Karpas-422 (cell line): ENCODE measurements around the gene NIBAN1.

DNA sequence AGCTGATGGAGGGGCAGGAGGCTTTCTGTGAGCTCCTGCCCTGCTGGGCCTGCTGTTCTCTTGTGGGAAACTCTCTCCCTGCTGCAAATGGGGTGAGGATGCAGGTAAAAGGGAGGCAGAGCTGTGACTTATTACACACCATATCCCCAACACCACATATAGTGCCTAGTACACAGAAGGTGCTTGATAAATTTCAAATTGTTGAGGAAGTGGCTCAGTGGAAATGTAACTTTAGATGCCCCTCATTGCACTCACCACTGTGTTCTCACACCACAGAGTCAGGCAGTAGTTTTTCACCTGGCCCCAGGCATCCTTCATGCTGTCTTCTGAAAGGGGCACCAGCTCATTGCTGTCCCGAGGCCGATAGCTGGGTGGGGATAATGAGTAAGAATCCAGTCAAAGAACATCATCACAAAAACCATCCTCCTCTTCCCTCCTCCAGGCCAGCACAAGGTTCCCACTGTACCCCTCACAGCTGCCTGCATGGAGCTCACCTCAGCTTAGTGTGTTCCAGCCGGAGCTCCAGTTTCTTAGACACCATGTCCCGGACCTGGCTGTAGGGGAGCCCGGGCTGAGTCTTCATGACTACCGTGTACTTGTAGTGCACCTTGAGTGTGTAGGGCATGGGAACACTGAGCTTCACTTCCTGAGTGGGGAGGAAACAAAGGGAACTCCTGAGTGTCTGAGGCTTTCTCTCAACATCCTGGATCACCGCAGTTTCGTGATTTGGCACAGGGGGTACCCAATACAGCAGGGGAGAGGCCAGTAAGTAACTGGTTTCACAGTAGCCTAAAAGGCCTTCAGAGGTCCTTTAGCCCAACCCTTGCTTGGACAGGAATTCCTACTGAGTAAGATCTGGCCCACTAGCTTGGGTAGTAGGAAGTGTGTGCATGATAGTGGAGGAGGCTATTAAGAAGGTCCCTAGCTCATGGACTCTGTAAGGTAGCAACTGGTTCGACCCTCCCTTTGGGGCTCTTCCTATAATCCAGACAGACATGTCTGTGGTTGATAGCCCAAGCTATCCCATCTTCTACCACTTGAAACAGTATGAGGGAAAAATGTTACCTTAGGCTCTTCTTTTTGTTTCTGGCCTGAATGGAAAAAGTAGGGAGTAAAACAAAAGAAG lies 27.0 kb downstream of the NCF2 start:
- PRO-cap: no peak
- RAMPAGE, long total RNA: no peak

DNA sequence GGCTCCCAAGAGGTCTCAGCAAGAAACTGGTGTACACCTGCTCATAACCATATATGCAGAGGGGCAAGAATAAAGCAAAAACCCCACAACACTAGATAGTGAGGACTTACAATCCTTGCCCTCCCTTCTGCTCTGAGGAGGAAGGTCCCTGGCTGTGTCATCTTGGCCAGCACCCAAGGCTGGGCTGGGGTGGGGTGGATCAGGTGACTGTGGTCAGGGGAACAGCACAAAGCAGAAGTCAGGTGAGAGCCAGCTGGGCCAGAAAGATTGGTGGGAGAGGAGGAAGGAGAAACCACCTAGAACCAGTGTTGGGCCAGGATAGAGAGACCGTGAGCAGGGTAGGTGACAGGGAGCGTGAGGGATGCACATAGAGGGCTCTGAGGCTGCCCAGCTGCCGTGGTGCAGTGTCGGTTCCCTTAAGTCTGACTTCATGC lies 22.7 kb downstream of the NCF2 start:
- PRO-cap: no peak
- RAMPAGE, long total RNA: no peak

- PRO-cap: no peak
- RAMPAGE, long total RNA: no peak
These were observed 661 bp downstream of the ARPC5 start for GRCh38 chr1:183634872-183635371.

DNA sequence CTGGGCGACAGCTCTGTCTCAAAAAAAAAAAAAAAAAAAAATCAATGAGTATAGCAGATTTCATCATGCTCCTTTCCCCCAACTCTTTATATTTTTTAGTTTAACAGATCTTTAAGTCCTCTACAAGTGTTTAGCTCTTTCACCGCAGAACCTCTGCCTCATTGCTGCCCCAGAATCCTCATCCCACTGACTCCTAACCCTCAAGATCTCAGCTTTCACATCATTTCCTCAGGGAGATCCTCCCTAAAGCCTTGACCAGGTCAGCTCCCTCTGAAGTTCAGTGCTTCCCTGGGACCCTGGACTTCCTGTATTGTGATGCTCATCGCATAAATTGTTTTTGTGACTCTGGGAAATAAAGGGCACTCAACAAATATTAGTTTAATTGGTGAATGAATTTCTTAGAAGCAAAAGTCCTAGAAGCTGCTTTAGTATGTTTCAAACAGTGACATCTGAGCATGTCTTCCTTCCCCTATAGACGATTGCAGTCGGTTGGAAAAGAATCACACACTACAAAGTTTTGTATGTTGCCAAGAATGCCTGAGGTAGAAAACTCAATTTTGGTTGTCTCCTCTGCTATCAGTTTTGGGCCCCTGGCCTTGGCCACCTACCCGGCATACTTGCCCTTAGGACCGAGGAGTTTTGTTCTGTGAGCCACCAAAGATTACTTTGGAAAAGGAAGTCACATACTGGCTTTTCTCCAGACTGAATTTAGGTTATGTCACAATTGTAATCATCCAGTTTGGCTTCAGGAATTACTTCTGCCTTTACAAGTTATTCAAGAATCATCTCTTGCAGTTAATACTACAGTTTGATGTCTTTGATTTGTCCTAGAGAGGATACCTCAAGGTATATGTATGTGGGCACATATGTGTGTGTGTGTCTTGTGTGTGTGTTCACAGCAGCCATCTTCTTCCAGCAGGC lies 71.2 kb downstream of the RGL1 start:
- PRO-cap: no peak
- RAMPAGE, long total RNA: no peak

DNA sequence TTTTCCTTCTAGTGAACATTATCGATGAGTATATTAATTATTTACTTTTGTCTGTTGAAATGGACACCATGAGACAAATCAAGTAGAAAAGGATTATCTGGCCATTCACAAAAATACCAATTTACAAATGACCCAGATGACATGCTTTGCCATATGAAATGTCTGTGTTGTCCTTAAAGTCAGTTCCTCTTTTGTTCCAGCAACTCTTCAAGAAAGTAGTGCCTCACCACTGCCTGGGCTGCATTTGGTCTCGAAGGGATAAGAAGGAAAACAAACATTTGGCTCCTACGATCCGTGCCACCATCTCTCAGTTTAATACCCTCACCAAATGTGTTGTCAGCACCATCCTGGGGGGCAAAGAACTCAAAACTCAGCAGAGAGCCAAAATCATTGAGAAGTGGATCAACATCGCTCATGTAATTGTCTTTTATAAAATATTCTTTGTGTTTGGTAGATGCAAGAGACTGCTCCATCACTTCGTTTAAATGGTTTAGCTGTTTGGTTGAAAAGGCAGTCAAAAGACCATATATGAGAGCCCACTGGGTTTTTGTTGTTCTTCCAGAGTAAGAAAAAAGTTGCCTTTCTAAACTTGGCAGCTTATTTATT lies 79.7 kb downstream of the RGL1 start:
- PRO-cap: no peak
- RAMPAGE, long total RNA: no peak

DNA sequence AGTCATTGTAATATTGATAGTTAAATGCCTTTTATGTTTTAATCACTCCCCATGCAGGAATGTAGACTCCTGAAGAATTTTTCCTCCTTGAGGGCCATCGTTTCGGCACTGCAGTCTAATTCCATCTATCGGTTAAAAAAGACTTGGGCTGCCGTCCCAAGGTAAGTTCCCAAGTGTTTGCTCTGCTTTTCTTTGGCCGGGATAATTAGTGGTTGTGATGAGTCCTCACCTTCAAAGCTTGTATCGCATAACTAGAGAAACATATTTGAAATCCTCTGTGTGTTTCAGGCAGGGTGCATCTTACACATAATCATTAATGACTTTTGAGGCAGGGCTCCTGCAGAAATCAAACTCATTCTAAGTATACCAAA lies 83.5 kb downstream of the RGL1 start:
- PRO-cap: no peak
- RAMPAGE, long total RNA: no peak

GRCh38 chr1:183891853-183892700 lies 87.2 kb downstream of the RGL1 start:
- PRO-cap: no peak
- RAMPAGE, long total RNA: no peak

GRCh38 chr1:183915886-183916554 lies 111.1 kb downstream of the RGL1 start:
- PRO-cap: no peak
- RAMPAGE, long total RNA: no peak

DNA sequence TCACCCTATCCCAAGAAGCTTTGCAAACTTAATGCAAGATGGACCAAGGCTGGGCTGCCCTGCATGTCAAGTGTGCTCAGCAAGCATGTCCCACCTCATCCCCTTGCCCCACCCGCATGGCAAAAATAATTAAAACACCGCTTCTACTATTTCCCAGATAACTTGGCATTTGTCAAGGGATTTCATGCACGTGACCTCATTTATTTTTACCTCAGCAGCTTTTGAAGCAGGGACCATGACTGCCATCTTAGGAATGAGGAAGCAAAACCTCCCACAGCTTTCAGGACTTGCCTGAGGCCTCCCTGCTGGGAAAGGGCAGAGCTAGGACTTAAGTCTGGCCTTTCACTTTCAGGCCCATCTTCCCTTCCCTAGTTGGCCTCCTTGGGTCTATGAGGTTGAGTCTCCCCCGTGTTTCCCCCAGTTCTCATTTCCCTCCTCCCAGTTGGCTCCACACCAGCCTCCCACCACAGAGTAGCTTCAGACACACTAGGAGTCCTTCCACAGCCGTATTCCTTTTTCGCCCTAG lies 161.4 kb downstream of the TSEN15 start:
- PRO-cap: no peak
- RAMPAGE, long total RNA: no peak

DNA sequence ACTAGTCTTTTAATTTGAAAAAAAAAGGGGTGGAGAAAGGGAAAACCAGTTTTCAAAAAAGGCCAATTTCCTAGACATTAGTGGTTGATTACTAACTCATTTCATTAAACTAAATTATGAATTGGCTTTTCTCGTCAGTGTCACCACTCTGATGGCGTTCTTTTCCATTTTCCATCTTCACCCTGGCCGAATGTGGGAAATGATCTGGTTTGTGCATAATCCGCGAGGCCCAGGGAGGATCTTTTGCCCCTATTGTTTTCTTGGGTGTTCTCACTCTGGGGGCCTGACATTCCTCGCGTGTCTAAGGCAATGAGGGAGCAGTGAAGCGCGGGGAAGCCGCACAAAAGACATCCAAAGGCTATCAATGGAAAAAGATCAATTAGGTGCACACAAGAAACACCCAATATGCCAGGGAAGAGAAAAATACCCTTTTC lies 1.1 kb upstream of the C1orf21 start:
- PRO-cap: no peak
- RAMPAGE, long total RNA: no peak

DNA sequence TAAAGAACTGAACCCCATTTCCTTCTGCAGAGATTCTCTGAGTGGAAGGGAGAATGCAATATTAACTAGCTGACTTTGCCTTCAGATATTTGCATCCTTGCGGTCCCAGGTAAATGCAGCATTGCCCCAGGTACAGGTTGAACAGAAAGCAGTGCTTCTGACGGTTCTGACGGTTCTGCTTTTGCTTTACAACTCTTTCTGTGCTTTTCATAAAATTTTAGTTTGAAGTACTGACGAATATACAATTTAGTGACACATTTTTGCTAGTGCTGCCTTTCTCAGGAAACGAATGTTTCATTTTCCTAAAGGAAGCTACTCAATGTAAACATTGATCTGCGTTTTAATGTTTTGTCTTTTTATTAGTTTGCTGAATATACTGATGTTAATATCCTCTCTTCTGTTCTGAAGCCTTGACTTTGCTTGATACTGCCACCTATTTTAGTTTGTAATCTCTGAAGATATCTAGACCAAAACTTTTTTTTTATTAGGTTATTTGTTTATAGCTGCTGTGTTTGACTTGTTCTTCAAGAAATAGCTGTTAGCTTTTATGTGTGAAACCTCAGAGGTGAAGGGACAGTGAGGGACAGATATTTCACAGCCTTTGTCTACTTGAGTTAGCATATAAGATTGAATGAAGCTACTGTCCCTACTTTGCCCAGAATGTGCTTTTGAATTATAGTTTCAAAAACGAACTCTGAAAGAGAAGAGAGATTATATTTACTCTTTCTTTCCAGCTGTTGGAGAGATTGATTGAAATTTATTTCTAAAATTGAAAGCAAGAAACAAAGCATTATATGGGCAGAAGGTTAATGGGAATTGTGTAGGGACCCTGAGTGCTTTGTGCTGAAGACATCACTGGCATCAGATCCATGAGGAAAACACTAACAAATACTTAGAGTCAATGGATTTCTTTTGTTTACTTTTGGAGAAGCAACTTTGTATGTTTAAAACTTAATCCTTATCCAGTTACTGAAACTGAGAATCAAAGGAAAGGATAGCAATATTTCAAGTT lies 66.7 kb downstream of the C1orf21 start:
- PRO-cap: no peak
- RAMPAGE, long total RNA: no peak

DNA sequence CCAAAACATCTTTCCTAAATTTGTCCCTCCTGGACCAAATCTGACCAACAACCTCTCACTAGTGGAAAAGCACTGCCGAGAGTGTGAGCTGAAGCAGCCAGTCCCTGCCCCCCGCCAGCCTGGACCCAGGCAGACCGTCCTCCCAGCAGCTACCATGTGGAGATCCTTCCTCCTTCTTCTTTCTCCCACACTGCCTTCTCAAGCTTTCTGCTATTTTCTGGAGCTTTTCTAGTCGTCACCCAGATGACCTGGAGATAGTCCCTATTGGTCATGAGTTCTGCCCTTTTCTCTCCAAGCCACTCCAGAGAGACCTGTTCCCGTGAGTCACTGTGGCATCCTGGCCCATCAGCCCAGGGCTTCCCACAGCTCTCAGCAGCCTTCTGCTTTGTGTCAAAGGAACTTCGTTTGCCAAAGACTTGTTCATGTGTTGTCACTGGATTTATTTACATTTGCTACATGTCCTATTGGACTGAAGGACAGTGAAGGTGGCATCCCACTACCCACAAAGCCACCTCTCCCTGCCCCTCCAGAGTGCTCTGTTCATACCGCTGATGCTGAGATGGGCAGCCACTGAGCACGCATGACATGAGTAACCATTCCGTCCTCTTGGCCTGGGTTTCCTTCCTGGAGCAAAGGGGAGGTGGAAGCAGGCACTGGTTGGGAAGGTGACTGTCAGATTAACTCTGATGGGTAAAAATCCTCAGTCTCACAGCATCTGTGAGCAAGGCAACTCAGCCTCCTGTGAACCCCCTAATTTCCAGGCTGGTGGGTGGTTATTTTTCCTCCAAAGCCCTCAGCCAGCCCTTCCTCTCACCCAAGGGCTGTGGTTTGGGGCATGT lies 119.2 kb downstream of the EDEM3 start:
- PRO-cap: no peak
- RAMPAGE, long total RNA: no peak

DNA sequence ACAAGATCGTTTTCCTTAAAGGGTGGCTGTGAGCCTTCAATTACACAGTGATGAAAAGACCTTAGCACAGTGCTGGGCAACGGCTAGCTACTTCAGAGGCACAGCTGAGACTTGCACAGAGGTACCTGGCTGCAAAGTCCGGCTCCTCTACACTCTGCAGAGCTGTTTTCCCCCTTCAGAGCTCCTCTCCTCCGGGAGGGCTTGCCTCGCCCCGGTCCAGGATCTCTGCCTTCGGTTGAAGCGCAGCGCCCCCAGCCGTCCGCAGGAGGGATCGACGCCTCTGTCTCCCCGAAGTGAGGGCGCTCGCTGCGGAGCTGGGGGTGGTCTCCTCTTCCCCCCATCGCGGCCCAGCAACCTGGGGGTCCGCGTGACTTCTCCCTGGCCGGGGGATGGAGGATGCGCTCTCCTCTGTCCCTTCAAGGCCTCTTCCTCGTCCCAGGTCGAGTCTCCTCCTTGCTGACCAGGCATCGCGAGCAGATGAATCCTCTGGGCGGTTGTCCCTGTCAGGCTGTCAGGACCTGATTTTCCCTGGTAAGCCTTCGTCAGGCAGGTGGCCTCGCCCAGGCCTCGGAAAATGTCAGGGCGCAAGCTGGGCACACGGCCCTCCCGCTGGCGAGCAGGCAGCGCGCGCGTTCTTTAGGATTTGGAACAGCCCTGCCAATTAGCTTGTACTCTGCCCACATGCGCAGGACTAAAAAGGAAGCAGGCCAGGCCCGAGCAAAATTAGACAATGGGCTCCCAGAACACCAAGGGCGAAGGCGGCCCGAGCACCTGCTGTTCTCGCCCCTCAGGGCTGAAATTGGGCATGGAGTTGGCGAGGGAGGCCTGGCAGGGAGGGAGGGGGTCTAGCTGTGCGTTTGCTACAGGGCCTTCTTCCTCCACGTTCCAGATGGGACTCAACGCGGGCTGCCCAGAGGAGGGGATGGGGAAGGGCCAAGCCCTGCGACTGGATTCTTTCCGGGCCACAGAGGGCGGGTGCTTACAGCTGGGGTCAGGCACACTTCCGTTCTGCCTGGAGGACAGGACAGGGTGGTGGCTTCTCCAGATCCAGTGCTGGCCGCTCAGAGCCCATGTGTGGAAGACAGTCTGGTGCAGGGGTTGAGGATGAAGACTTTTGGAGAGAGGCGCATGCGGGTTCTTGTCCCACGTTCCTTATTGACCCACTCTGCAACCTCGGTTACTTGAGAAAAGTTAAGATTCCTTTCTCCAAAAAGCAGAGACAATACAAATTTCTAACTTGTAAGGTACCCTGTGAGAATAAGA lies 90.3 kb downstream of the EDEM3 start:
- PRO-cap: no peak
- RAMPAGE, long total RNA: no peak

DNA sequence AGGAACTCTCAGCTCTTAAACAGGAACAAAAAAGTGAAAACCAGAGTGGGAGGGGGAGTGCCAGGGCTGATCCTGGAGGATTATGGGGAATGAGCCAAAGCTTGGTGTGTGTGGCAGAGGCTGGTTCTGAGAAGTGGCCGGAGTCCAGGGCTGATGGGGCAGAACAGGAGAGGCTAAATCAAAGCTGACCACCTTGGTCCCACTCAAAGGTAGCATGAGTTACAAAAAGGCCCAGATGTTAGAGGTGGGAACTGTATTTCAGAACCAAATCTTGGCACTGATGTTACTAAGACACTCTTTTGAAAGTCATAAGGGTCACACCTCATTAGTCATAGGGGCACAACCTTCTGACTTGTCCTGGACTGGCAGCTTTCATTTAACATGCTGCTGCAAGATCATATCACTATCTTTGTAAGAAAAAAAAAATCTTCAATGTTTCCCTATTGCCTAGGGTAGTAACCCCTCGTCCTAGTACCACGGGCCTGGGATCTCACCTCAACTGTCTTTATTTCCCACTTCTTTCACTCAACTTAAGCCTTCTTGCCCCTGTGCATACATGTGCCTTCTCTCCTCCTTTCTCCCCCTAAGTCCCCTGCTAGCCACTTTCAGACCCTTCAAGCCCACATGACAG lies 69.2 kb downstream of the NIBAN1 start:
- PRO-cap: no peak
- RAMPAGE, long total RNA: no peak

DNA sequence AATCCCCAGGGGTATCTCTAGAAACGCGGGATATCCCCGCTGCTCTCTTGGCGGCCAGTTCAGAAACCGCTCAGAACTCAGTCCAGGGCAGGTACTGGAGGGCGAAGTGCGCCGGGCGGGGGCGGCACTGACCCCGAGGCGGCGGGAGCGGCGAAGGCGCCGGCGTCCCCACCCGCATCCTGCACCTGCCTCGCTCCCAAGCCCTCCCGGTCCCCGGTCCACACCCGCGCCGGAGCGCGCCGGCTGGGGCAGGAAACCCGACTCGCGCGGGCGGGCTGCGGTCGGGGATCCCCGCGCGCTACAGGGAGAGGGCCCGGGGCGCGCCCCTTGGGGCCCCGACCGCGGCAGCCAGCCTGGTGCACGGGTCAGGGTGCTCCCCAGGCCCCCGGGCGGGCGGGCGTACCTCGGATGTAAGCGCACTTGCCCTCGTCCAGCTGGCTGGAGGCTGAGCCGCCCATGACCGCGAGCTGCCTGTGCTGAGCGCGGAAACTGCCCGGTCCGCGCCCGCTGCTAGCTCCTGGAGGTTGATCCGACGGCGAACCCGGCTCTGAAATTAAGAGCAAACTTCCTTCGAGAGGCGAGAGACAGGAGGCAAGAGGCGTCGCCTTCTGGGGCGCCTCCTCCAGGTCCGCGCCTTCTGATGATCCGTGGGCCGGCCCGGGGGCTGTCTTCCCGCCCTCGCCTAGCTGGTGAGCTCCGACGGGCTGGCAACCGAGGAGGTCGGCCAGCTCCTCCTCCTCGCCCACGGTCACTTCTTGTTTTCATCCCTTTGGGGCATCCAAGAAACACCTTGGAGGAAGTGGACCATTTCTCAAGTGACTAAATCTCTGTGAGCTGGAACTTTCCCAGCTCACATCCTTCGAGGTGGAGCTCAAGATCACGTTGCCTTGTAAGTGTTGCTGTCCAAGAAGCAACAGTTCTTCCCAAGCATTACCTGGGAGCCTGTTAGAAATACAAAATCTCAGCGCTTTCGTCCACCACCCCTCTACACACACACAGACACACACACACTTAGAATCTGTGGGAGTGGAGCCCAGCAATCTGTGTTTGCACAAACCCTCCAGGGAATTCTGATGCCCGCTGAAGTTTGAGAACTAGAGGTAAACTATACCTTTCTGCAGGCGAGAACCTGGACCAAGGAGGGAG lies at the start of gene NIBAN1:
Gene NIBAN1 (minus strand): TSS at position 610 of the 1,146 bp plus-strand sequence.
- PRO-cap: bidirectional peak, plus-strand start at position 699 of the sequence, minus-strand start at position 555 of the sequence
- RAMPAGE, long total RNA: no peak

DNA sequence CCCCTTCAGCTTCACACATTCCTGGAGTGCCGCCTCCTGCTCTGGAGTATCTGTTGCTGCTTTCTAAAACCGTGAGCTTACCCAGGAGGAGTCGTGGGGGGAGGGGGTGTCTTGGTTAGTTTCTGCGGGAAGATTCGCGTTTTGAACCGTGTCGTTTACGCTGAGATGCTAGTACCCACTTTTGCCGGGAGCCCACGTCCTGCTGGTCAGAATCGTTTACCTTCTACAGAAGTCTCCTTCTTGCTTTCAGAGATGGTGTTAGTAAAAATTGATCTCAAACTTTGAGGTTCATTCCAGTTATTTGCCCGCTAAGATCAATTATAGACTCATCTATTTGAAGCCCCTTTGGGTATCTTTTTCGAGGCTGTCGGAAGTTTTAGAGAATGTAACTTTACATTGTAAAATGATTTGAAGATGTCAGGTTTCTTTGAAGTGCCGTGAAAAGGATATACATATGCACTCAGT lies 899 bp downstream of the RNF2 start:
- PRO-cap: no peak
- RAMPAGE, long total RNA: no peak

GRCh38 chr1:185139174-185139787 lies 17.5 kb downstream of the TRMT1L start:
- PRO-cap: no peak
- RAMPAGE, long total RNA: no peak

DNA sequence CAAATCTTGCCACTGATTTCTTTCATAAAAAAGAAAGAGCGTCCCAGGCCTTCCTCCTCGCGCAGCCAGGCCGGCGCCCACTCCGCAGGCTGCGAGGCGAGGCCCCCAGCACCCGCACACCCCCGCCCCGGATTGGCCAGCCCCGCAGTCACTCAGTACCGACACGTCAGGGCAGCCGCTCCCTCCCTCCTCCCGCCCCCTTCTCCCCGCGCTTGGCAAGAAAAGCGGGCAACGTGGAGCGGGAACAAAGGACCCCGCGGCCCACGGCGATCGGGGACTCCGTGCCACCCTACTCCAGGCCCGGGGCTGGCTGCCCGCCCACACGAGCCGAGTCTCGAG lies 934 bp downstream of the IVNS1ABP start:
- PRO-cap: unidirectional peak, plus-strand start at position 218 of the sequence
- RAMPAGE, long total RNA: no peak

DNA sequence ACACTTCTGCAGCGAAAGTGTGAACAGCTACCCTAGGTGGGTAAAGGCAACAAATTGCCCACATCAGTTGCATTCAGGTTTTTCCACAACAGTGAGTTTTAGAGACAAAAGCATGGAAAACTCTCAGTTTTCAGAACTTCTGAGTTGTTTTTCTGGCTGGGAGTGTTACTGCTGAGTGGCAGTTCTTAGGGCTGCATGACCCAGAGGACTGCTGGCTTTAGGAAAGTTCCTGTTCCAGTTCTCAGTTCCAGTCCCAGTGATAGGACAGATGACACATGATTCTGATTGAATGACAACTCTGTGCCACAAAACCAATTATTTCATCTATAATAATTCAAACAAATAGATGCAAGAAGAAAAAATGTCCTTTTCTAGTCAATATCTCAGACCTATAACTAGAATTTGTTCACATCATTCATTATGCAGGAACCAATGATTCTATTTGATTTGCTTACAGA lies 29.3 kb upstream of the IVNS1ABP start:
- PRO-cap: no peak
- RAMPAGE, long total RNA: no peak

DNA sequence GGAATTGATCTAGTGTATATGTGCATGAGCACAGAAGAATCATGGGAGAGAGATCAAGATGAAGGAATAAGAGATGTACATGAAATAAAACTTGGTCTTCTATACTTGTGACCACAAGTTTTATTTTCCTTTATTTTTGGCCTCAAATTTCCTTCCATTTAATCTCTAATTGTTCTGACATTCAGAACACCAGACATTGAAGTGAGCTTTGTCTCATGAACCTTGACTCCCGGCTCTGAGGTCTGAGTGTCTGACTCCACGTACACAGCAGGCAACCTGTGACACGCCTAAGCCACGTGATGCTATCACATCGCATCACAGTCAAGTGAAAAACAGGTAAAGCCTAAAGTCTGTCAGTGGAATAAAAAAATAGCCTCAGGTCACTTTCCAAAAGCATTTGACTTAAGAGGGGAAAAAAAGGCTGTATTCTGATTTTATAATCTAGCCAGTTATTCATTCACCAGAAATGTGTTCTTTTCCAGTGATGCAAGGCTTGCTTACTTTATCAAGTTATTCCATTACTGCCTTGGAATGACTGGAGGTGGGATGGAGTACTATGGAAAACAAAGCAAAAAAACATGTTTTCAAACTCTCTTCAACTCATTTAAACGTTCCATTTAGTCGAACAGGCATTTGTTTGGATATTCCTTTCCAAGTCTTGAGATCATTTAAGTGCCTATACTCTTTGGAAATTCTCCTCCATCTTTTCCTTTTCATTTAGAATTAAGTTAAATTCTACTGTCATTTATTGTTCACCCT lies 163.2 kb upstream of the HMCN1 start:
- PRO-cap: no peak
- RAMPAGE, long total RNA: no peak